Renal cortical epithelial cell (primary cell): ENCODE measurements around a stretch of chr10.

- RRBS: no CpG with 5 or more reads among the region's 19 CpGs
Observed at GRCh38 chr10:125113826-125114508, 86.1 kb upstream of the CTBP2 start.

DNA sequence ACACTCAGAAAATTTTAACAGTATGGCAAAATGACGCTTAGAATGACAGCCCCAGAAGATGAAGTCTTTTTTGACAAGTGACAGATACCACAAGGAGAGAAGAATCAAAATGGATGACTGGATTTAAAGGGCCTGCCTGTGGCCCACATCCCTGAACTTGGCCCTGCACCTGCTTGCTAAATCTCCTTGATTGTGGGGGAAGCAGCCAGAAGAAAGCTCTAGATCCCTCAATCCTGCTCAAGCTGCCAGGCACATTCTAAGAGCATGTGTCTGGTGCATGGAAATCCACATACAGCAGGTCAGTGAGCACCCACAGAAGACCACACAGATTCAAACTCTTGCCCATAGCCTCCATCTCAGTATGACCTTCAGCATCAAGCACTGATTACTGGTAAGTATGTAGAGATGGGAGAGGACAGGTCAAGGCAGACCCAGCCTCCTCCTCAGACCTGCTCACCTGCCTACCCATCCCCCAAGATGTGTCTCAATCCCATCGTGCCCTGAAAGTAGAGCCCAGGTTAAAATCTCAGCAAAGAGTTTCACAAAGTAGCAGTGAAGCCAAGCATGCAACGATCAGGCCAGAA is 105.1 kb upstream of the CTBP2 start:
- RRBS: no CpG with 5 or more reads among the region's 3 CpGs

DNA sequence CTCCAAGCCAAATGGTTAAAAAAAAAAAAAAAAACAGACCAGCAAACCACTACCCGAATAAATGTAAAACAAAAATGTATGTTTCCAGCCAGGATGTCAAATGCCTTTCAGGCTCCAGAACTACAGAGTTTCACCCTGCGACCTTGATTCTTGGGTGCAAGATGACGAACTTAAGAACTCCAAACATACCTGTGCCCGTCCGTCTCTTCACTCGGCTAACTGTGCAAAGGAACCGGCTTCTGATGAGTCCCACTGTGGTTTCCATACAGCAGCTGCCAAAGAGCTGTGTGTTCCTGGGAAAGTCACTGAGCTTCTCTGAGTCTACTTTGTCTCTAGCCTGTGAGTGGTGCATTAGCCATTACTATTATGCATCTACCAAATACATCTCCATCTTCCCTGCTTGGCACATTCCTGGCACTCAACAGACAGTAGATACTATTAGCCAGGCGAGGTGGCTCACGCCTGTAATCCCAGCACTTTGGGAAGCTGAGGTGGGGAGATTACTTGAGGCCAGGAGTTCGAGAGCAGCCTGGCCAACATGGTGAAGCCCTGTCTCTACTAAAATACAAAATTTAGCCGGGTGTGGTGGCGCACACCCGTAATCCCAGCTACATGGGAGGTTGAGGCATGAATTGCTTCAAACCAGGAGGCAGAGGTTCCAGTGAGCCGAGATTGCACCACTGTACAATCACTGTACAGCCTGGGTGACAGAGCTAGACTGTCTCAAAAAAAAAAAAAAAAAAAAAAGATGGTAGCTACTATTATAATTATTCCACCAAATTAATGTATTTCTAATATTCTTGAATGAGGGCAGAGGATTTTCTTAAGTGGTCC is 111.0 kb upstream of the CTBP2 start:
- RRBS: no CpG with 5 or more reads among the region's 14 CpGs

DNA sequence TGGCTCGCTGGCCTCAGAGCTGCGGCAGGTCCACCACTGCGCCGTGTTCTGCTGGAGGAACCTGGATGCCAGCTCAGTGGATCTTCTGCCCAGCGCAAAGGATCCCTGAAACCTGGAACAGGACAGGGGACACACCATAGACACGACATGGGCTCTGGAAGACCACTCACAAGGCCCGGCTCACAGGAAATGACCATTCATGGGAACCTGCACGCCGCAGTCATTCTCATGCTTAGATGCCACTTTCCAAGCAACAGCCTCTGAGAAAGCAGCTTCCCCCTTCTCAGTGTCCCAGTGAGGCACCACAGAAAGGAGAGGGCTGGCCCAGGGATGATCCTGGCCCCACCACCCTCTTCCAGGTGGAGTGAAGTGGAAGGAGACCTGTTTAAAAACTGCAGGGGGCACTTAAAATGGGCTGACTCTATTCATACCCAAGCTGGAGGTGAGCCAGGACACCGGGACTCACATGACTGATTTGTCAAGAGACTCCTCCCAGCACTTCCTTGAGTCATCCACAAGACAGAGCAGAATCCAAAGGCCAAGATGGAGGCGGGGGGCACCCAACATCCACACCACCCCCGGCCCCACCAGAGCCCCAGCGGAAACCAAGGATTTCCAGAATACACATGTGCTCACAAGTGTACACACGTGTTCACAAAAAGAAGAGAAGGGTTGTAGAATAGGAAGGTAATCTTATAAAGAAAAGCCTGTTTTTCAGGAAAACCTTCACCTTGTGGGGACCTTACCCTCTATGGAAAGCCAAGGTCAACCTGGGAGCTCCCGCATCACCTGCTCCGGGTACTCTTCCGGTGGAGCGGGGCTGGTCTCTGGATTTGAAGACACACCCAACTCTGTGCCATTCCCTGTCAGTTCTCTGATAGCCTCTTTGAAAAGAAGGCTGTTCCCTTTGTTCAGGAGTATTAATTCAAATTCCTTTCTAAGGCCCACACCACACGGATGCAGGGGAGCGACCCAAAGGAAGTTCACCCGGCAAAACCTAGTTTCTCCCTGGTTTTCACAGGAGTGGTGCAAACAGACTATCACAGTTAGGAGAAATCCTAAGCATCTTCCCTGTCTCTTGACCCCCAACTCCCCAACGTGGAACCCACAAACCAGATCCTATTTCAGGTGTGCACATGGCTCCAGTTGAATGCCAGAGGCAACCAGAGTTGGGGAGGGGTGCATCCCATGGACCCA is 121.5 kb upstream of the CTBP2 start:
- RRBS: no CpG with 5 or more reads among the region's 22 CpGs

- RRBS: no CpG with 5 or more reads among the region's 3 CpGs
Observed at GRCh38 chr10:125156054-125156657, 128.3 kb upstream of the CTBP2 start.

- RRBS: 2% methylated on average over 57 of the region's 132 CpGs
Observed at GRCh38 chr10:125158269-125159553, 130.8 kb upstream of the CTBP2 start.

DNA sequence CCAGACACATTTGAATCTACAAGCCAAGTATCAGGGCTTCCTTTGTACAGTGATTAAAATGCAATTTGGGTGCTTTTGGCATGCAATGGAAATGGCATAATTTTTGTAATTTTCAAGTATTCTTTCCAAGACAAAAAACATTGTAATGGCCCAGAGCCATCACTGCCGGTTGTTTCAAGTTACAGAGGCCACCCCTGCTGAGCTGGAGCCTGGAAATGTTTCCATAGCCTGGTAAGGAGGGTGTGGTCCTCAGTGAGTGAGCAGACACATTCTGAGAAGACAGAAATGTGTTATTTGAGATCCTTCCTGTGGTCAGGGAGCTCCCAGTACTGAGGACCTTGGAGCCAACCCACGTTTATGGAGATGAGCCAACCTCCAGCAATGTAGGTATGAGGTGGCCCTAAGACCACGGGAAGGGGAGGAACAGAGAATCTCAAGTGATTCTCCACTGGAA is 20.9 kb downstream of the TEX36 start:
- RRBS: no CpG with 5 or more reads among the region's 3 CpGs

DNA sequence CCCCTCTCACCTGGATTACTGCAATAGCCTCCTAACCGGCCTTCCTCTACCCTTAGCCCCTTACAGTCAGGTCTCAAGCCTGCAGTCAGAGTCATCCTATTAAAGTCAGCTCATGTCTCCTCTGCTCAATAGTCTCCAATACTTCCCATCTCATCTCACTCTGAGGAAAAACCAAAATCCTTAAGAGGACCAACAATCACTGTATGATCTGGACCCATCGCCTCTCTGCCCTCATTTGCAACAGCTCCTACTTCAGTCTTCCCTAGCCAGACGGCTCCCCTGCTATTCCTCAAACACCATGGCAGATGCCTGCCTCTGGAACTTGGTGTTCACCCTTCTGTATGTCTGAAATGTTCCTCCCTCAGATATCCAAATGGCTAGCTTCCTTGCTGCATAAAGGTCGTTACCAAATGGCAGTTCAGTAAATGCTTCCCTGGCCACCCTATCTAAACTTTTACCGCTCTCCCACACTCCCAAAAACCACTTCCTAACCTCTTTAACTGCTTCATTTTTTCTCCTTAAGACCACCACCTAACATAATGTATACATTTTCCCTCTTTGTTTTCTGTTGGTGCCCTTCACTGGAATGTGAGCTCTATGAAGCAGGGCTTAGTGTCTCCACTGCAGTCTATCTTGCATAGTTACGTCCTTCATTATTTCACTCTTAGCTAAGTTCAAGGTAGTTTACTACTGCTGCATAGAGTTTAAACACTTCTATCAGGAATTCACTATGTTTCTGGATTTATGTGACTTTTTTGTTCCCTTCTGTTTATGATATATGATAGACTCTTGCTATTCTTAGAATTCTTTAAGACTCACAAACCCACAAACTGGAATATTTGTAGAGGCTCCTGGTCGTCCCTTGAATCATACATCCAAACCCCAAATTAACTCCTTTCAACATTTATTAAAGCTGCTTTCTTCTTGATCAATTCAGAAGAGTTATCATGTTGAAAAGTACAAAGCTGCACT is 5.0 kb upstream of the DHX32 start:
- RRBS: no CpG with 5 or more reads among the region's 7 CpGs

DNA sequence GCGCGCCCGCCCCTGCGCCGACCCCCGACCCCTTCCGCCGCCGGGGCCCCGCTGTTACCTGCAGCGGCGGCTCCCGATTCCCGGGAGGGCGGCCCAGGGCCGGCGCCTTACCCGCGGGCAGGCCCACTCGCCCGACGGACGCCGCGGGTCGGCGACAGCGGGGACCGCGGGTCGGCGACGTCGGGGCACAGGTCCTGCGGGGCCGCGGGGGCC is 298 bp upstream of the FANK1 start:
- RRBS: 44% methylated on average over 14 of the region's 37 CpGs

DNA sequence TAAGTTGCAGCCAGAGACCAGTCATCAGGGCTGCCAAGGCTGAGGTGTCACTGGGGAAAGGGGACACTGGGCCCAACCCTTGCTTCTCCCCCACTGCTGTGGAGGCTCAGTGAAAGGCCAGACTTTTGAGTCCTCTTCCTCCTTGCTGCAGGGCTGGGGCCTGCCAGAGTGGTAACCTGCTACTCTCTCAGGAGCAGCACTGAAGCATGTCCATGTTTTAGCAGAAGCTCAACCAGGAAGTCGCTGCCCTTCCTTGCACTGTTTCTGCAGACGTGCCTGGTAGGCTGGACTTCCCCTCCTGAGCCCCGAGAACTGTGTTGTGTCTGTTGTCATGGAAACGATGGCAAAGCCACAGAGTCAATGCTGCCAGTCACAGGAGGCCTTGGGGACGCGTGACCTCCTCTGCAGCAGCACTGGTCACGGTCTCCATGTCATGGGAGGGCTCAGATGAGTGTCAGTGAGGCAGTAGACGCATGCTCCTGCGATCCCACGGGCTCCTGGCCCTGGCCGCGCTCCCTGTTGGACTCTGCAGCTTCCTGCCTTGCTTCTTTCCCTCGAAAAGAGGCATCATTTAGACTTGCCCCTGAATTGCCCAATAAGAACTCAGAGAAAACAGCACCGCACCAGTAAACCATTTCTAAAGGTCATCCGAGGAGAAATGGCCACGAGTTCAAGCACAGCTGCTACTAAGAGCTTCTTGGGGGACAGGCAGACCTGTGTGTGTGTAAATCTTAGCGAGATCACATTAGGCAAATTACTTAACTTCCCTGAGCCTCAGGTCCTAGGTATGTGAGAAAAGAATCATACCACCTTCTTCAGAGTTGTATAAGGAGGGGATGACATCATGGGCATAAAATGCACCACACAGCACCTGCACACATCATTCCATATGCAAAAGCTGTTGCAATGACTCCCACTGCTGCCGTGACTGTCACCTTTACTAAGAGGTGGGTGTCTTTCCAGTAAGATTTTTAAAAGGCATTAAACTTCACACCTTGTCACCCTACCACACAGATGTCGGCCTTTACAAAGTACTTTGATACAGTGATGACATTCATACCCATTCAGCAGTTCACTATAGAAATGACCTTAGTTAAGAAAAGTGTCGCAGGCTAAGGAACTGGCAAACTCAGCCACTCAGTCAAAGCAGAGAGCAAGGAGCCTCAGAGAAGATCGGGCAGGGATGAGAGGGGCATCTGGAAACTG is 145.7 kb downstream of the FANK1 start:
- RRBS: no CpG with 5 or more reads among the region's 21 CpGs

DNA sequence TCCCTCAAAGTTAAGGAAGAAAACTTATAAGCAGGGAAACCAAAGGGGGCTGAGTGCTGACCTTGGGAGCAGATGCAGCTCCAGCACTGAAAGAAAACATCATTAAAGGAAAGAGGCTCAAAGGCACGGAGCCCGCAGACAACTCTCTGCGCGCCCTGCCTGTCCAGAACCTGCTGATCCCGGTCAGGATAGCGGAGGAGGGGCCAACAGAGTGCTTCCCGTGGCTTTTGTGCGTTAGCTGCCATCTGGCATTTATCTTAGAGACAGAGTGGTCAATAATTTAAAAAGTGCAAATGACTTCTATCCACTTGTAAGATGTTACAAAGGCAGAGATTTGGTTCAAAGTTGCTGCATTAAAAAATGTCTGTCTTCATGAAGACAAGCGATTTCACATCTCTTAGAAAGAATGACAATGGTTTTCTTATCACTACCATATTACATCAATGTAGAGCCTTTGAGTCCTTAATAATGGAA is 162.2 kb downstream of the FANK1 start:
- RRBS: no CpG with 5 or more reads among the region's 9 CpGs

- RRBS: 2% methylated on average over 5 of the region's 32 CpGs
Observed at GRCh38 chr10:126904426-126905152, 639 bp upstream of the DOCK1 start.

- RRBS: no CpG with 5 or more reads among the region's 6 CpGs
Observed at GRCh38 chr10:127145085-127145483, 51.3 kb downstream of the INSYN2A start.

DNA sequence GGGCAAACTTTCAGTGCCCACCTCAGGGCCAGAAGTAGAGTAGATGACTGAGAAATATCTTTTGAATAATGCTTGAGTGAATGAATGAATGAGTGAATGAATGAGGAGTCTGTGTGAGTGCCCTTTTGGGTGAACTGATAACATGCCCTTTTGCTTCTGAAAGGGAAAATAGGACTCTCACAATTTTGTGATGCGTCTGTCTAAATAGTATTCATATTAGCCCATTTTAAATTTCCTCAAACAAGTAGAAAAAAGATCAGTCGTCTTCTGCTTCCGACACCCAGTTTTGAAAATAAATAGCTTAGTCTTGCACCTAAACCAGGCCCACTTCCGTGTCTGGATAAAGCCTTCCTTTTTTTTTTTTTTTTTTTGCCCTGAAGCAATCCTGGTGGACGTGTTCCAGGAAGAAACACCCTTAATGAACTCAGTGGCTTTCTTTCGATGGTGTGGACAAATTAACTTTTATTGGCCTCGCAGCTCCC is 32.9 kb downstream of the INSYN2A start:
- RRBS: no CpG with 5 or more reads among the region's 7 CpGs

GRCh38 chr10:127534309-127534546 is 14.9 kb upstream of the NPS start:
- RRBS: no CpG with 5 or more reads among the region's 2 CpGs

DNA sequence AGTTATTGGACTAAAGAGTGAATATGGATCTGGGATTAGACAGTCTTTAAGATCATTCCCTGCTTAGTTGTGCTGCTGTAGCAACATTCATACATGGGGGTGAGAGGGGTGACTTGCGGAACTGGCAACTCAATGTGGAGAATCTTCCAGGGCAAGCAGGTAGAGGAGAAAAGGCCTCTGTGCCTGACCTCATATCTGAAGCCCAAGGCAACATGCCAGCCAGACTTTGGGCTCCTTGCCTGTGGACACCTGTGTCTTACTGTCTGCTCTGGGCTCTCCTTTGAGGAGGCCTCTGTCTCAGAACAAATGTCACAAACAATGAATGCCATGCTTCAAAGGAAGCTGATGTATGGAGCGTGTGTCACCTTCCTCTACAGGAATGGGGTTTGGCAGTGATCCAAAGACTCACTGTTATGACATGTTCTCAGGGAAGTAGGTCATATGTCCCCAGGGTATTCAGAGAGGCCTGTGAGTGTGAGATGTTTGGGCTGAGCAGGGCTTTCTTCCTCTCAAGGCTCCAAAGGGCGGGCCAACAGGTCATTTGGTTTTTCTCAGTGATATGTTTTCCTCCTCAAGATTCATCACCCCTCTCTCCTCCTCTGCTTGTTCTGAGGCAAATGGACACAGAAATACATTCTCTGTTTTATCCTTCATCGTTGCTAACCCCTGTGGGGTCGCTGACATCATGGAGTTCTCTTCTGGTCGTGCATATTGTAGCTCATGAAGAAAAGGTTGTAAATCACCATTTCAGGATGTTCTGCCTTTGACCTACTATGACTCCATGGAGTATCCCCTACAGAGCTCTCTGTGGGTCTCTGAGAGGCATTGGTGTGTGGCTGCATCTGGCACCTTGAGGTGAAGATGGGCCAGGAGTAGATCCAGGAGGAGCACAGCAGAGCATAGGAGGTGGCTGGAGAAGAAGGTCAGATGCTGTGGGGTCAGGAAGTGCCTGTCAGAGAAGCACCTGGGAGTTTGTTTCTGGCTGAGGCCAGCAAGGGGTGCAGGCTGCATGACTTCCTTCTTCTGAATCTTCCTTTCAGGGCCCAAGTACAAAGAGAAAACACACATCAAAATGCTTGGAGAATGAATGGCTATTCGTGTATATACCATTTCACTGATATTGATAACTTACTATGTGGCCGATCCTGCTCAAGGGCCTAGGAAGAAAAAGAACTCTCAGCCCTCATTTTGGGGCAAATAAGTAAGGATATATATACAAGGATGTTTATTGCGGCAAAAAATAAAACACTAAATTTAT is 38.7 kb downstream of the PTPRE start:
- RRBS: no CpG with 5 or more reads among the region's 9 CpGs

DNA sequence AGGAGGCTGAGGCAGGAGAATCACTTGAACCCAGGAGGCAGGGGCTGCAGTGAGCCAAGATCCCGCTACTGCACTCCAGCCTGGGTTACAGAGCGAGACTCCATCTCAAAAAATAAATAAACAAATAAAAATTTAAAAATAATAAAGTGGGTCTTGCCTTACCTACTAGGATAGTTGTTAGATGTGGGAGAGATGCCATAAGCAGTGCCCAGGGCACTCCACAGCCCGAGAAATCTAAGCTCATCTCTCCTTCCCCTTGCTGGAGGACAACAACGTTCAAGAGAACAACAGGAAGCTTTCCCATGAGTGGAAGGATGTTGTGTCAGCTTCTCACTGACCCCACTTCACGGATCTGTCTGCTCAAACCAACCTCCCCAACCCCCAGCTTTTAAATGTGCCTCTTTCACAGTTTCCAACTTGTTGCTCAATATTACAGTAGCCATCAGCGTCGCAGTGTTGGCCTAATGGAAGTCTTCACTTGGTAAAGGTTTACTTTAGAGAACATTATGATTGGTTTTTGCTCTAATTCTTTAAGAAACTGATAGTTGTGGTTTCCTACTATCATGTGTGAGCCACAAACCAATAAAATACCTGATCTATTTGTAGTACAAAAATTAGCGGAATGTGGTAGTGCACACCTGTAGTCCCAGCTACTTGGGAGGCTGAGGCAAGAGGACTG is 72.2 kb downstream of the PTPRE start:
- RRBS: no CpG with 5 or more reads among the region's 8 CpGs

DNA sequence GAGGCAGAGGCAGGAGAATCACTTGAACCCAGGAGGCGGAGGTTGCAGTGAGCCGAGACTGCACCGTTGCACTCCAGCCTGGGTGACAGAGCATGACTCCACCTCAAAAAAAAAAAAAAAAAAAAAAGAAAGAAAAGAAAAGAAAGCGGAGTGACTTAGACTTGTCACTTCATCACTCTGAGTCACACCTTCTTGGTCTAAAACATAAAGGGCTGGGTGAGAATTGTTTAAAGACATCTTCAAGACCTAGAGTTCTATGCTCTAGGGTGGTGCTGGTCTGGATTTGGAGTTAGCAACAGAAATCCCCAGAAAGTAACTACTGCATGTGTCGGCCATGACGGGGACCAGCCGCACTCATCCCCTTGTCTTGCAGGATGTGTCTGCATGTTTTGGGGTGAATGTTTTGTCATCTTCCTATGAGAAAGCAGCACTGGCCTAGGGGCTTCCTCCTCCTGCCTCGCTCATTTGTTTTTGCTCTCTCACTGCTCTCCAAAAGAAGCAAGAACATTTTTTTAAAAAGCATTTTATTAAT is 83.5 kb downstream of the PTPRE start:
- RRBS: no CpG with 5 or more reads among the region's 8 CpGs

DNA sequence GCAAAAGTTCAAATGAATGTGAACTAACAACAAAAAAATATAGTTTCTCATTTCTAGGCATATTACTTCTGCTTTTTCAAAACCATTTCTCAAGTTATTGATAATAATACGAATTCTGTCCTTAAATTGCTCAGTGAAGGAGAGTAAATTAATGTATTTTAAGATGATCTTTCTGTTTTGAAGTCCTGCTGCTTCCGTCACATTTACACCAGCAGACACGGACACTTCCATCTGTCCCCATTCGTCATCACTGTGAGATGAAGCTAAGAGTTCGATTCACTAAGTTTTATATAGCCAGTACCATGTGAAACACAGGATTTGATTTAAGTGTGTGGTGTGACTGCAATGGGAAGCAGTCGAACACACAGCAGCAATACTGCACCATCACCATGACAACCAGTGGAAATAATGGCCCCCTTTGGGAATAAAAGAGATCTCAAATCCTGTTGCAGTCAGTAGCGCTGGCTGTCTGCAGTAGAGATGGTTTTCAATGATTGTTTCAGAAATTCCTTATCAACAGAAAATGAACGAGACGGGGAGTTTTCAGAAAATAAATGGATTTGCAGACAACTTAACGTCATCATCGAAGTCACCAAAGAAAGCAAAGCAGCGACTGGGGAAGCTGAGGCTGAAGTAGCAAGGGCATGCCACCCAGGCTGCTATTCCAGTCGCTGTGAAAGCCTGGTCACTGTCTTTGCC is 90.9 kb downstream of the PTPRE start:
- RRBS: no CpG with 5 or more reads among the region's 13 CpGs

DNA sequence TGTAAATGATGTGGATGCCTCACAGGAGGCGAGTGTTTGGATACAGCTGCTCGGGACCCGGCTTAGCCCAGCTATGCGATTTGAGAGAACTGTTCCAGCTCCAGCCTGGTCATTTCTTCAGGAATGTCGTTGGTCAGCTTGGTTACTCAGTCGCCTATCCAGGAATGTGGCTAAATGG is 77.0 kb downstream of the MKI67 start:
- RRBS: no CpG with 5 or more reads among the region's 6 CpGs